A549 (cell line): ENCODE data around the genes CTTN, KRTAP5-10 and ANAPC15.

DNA sequence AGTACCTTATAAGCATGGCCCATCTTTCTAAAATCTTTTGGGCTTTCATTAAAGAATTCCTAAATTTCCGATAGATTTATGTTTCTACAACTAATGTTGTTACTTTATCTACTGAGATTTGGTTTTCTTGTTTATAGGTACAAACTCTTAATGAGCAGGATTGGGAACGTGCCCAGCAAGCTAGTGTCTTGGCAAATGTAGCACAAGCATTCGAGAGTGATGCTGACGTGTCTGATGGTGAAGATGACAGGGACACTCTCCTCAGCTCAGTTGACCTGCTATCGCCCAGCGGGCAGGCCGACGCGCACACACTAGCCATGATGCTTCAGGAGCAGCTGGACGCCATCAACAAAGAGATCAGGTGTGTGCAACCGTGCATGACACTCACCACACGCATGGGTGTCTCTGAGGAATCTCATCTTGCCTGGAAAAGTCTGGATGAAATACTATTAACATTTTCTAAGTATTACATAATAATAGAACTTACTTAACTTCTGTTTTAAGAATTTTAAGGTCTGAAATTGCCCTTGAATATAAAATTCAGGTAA lies 54.7 kb upstream of the CTTN start:
- PRO-cap, result no peak
CAGE:
- cytosol, long polyA plus RNA, result no peak
- long polyA plus RNA, result no peak
- nucleus, long polyA plus RNA, result no peak

- PRO-cap, result bidirectional peak, plus-strand start at chr11:70398541, minus-strand start at chr11:70398391
CAGE:
- cytosol, long polyA plus RNA, result start-site peak on the plus strand at chr11:70398528-70398596, 11,887 and 18,077 reads in 2 replicates
- long polyA plus RNA, result start-site peak on the plus strand at chr11:70398528-70398601, 5,030 and 4,832 reads in 2 replicates
- nucleus, long polyA plus RNA, result start-site peak on the plus strand at chr11:70398528-70398596, 8,685 and 13,570 reads in 2 replicates
Observed at GRCh38 chr11:70397766-70399008, at the start of gene CTTN. TSS of gene CTTN (plus strand) at chr11:70398529.

- PRO-cap, result no peak
CAGE:
- cytosol, long polyA plus RNA, result no peak
- long polyA plus RNA, result no peak
- nucleus, long polyA plus RNA, result no peak
Observed at GRCh38 chr11:70463075-70463611, 64.8 kb downstream of the CTTN start.

- PRO-cap, result no peak
CAGE:
- cytosol, long polyA plus RNA, result no peak
- long polyA plus RNA, result no peak
- nucleus, long polyA plus RNA, result no peak
Observed at GRCh38 chr11:70788216-70788717, 389.9 kb downstream of the CTTN start.

- PRO-cap, result no peak
CAGE:
- cytosol, long polyA plus RNA, result no peak
- long polyA plus RNA, result no peak
- nucleus, long polyA plus RNA, result no peak
Observed at GRCh38 chr11:70908134-70908714, 344.2 kb downstream of the SHANK2 start.

DNA sequence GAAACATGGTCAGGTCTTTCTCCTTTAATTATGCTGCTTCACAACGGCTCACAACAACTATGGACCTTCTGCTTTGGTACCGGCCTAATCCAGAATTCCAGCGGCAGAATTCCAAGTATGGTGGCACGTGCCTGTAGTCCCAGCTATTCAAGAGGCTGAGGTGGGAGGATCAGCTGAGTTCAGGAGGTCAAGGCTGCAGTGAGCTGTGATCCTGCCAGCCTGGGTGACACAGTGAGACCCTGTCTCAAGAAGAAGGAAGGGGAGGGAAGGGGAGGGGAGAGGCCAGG lies 145.9 kb downstream of the SHANK2 start:
- PRO-cap, result no peak
CAGE:
- cytosol, long polyA plus RNA, result no peak
- long polyA plus RNA, result no peak
- nucleus, long polyA plus RNA, result no peak

DNA sequence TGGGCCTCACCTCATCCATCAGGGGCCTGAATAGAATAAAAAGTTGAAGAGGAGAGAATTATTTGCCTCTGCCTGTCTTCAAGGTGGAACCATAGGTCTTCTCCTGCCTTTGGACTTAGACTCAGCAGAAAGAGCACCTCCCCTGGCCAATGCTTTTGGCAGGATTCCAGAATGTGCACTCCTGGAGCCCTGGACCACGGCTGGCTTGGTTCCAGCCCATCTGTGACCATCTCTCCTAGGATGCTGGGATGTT lies 32.1 kb upstream of the SHANK2 start:
- PRO-cap, result no peak
CAGE:
- cytosol, long polyA plus RNA, result no peak
- long polyA plus RNA, result no peak
- nucleus, long polyA plus RNA, result no peak

DNA sequence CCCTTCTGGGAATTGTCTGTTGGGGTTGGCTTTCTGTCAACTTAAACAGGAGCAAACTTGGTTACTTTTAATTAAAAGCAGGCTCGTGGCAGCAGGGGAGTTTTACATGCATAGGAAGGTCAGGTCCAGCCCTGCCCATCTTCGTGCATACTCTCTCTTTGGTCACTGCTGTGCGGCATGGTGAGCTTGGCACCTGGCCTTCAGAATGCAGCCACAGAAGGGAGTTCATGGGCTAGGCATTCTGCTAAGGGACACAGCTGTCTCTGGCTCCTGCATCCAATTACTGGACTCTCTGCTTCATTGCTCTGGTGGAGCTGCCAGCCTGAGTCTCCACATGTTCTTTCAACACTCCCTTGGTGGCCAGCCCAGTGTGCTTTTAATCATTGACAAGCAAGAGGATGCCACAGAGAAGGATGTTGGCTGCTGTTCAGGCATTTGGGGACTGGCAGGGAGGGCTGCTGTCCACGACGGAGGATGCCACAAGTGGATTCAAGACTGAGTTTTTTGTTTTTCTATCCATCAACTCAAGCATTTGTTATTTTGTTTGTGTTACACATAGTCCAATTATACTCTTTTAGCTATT lies 34.9 kb upstream of the SHANK2 start:
- PRO-cap, result no peak
CAGE:
- cytosol, long polyA plus RNA, result no peak
- long polyA plus RNA, result no peak
- nucleus, long polyA plus RNA, result no peak

DNA sequence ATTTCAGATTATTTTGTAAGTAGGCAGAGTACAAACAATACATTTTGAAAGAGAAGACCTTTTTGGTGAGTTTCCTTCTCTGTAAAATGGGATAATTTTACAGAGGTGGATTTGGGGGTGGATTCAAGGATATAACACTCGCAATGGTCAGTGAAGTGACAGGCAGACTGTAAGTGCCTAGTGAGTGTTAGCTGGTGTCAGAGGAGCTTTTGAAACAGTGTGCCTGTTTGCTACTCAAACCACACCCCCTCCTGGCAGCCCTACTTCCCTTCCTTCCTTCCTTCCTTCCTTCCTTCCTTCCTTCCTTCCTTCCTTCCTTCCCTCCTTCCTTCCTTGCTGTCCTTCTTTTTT lies 57.5 kb downstream of the DHCR7 start:
- PRO-cap, result no peak
CAGE:
- cytosol, long polyA plus RNA, result no peak
- long polyA plus RNA, result no peak
- nucleus, long polyA plus RNA, result no peak

- PRO-cap, result no peak
CAGE:
- cytosol, long polyA plus RNA, result no peak
- long polyA plus RNA, result no peak
- nucleus, long polyA plus RNA, result no peak
Observed at GRCh38 chr11:71451835-71452136, 1.2 kb upstream of the NADSYN1 start.

- PRO-cap, result no peak
CAGE:
- cytosol, long polyA plus RNA, result no peak
- long polyA plus RNA, result no peak
- nucleus, long polyA plus RNA, result no peak
Observed at GRCh38 chr11:71459657-71460099, 6.7 kb downstream of the NADSYN1 start.

DNA sequence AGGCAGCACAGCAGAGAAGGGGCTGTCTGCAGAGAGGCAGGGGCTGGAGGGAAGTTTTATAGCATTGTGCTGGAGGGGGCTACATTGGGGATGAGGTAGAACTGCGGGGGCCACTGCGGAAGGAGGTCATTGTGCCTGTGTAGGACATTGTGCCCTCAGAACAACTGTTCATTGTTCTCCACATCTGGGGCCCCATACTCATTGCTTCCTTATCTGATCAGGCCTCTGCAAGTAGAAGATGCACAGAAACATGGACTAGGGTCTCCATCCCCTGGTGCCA lies 12.0 kb downstream of the NADSYN1 start:
- PRO-cap, result no peak
CAGE:
- cytosol, long polyA plus RNA, result no peak
- long polyA plus RNA, result no peak
- nucleus, long polyA plus RNA, result no peak

GRCh38 chr11:71480566-71481208 lies 27.7 kb downstream of the NADSYN1 start:
- PRO-cap, result no peak
CAGE:
- cytosol, long polyA plus RNA, result no peak
- long polyA plus RNA, result no peak
- nucleus, long polyA plus RNA, result no peak

DNA sequence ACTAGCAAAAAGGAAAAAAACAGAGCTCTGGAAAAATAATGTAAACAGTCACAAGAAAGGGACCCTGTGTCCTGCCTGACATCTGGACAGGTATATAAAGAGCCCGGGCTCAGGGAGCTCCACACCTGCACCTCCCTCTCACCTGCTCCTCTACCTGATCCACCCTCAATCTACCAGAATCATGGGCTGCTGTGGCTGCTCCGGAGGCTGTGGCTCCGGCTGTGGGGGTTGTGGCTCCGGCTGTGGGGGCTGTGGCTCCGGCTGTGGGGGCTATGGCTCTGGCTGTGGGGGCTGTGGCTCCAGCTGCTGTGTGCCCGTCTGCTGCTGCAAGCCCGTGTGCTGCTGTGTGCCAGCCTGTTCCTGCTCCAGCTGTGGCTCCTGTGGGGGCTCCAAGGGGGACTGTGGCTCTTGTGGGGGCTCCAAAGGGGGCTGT lies at the start of gene KRTAP5-10:
Gene KRTAP5-10, plus strand, starts transcription at position 157 of the 433 bp plus-strand sequence.
- PRO-cap, result no peak
CAGE:
- cytosol, long polyA plus RNA, result no peak
- long polyA plus RNA, result no peak
- nucleus, long polyA plus RNA, result no peak

- PRO-cap, result no peak
CAGE:
- cytosol, long polyA plus RNA, result no peak
- long polyA plus RNA, result no peak
- nucleus, long polyA plus RNA, result no peak
Observed at GRCh38 chr11:71626330-71626697, 43.6 kb upstream of the KRTAP5-11 start.

DNA sequence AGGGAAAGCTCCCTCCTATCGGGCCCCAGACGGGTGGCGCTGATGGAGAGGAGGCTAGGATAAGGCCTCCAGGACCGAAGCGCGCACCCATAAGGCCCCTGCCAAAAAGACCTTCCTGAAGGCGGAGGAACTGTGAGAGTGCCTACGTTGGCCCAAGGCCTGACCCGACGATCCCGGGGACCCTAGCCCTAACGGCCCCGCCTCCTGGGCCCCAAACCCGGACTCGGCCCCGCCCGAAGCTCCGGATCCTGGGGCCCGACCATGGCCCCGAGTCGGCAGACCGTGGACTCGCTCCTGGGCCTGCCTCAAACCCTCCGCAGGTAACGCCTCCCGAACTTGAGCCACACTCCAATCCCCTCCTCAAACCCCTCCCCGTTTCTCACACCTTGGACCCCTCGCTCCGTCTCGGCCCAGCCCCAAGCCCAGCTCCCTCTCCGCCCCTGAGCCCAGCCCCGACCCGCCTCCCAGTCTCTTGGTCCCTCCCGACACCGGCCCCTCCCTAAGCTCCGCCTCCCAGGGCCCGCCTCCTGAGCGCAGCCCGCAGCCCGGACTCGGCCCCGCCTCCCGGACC lies 46.6 kb upstream of the DEFB108B start:
- PRO-cap, result unidirectional peak, minus-strand start at position 322 of the sequence; unidirectional peak, minus-strand start at position 460 of the sequence
CAGE:
- cytosol, long polyA plus RNA, result no peak
- long polyA plus RNA, result no peak
- nucleus, long polyA plus RNA, result no peak

GRCh38 chr11:71813384-71814173 lies 19.4 kb upstream of the DEFB108B start:
- PRO-cap, result no peak
CAGE:
- cytosol, long polyA plus RNA, result no peak
- long polyA plus RNA, result no peak
- nucleus, long polyA plus RNA, result no peak

- PRO-cap, result no peak
CAGE:
- cytosol, long polyA plus RNA, result no peak
- long polyA plus RNA, result start-site peak on the minus strand at chr11:72070044-72070126, 26 and 85 reads in 2 replicates
- nucleus, long polyA plus RNA, result no peak
Observed at GRCh38 chr11:72069707-72070410, 10.5 kb downstream of the NUMA1 start.

DNA sequence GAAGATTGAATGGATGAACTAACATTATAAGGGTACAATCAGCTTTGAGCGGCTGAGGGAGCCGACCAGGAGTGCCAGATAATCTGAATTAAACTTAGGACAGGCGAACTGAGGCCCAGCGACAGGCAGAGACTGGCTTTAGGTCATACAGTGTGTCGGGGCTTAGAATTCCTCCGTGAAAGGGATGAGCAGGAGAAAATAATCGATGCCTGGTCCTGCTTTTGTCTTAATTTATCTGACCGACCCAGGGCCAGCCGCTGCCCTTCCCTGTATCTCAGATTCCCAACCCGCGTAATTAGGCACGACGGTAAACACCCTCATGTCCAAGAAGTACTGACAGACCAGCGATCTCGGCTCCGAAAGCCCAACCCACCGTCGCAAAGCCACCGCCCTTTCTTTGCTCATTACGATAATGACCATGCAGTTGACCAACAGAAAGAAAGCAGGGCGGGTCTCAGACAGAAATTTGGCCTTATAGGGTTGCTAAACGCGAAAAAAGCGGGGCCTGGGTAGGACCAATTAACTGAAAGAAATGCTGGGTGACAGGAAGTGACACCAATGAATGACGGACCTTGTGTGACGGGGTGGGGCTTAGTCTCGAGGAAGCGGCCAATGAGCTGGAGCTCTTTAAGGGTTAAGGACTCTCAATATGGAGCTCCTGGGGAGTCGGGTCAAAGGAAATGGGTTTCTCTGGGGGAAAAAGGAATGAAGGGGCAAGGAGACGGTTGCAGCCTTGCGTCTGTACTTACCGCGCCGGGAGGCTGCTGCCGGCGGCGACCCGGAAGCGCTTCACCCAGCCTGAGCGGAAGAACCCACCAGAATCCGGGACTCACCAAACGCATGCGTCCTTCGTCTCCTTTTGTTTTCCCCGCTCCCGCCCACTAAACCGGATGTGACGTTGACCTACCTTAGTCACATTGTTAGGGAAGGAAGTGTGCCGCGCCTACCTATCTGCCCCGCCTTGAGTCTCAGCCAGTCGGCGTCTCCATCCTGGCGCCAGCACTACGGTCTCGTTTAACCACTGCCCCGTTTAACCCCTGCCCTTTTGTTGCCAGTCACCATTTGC lies at the start of gene ANAPC15:
Gene ANAPC15, minus strand, starts transcription at position 795 of the 1,066 bp plus-strand sequence.
- PRO-cap, result bidirectional peak, plus-strand start at position 609 of the sequence, minus-strand start at position 335 of the sequence; bidirectional peak, plus-strand start at position 975 of the sequence, minus-strand start at position 822 of the sequence
CAGE:
- cytosol, long polyA plus RNA, result start-site peak on the minus strand centred at position 822 of the sequence, 115 bp wide, 2,021 and 3,486 reads in 2 replicates
- long polyA plus RNA, result start-site peak on the minus strand centred at position 820 of the sequence, 113 bp wide, 3,598 and 2,806 reads in 2 replicates
- nucleus, long polyA plus RNA, result start-site peak on the minus strand centred at position 818 of the sequence, 106 bp wide, 747 and 1,148 reads in 2 replicates

- PRO-cap, result no peak
CAGE:
- cytosol, long polyA plus RNA, result no peak
- long polyA plus RNA, result no peak
- nucleus, long polyA plus RNA, result no peak
Observed at GRCh38 chr11:72124444-72124904, 11.1 kb upstream of the FOLR3 start.